Myometrial cell (primary cell): ENCODE measurements around the genes SLC2A4, TNK1, TMEM256, NLGN2 and SPEM2.

DNA sequence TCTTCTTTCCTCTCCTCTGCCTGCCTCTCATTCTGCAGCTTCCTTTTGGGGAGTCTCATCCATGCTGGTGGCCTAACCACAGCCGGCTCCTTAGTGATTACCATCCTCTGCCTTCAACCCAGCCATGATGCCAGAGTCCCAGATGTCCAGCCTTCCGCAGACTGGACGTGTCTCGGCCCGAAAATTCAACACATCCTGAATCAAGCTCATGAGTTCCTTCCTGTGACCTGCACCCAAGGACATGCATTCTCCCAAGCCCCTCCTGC is 1.1 kb upstream of the SLC13A5 start:
- RAMPAGE, long total RNA: no peak

GRCh38 chr17:7011259-7012162 is 913 bp upstream of the RNASEK start:
- RAMPAGE, long total RNA: no peak

DNA sequence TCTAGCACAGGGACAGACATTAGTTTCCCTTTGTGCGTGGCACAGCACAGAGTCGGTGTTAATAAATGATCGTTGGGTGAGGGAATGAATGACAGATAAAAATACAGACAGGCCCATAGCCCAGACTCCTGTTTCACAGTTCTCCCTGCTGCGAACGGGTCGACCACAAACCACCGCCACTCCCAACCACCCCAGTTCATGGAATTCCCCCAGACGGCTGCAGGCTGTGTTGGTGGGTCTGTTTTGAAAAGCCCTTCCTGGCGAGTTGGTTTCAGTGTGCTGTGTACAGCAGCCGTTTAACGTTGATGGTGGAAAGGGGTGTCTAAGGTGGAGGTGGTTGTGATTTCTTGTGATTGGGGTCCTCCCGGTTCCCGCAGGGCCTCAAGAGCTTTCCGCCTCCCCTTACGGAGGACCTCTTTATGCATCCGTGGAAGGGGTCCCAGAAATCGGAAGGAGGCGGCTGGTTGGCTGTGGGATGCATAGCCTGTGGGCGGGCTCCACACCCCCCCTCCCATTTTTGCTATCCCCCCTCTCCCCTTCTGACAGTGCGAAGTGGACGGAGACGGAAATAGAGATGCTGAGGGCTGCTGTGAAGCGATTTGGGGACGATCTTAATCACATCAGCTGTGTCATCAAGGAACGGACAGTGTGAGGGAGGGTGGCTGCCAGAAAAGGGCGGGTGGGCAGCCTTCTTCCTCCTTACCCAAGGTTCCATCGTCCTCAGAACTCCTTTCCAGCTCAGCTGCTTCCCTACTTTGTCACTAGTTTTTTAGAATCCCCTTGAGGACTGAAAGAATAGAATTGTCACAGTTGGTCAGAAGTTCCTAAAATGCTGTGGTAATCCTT is 869 bp downstream of the C17orf49 start:
- RAMPAGE, long total RNA: no peak

DNA sequence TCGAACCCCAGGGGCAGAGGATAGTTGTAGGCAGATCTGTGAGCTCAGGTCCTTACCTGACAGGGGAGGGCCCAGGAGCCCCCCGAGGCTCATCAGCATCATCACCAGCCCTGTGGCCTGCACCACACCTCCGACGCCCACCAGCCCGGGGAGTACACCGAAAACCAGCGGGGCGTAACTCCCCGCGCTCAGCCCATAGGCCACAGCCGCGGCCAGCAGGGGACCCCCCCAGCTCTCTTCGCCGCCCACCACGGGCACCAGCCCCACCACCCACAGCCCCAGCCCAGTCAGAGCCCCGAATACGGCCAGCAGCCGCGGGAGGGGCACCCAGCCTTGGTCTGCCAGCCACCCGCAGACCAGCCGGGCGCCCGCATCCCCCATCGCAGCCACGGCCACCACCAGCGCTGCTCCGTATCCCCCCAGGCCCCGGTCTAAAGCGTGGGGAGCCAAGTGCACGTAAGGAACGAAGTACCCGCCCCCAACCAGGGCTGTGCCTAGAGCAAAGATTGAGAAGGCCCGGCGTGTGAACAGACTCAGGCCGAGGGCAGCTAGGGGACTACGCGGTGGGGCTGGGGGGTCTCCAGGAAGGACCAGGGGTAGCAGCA is 1.9 kb downstream of the SLC16A11 start:
- RAMPAGE, long total RNA: no peak

- RAMPAGE, long total RNA: no peak
Observed at GRCh38 chr17:7046653-7047535, 3.0 kb upstream of the SLC16A11 start.

- RAMPAGE, long total RNA: no peak
Observed at GRCh38 chr17:7052047-7052451, 8.2 kb upstream of the SLC16A11 start.

- RAMPAGE, long total RNA: no peak
Observed at GRCh38 chr17:7098900-7099308, 15.7 kb downstream of the ASGR2 start.

DNA sequence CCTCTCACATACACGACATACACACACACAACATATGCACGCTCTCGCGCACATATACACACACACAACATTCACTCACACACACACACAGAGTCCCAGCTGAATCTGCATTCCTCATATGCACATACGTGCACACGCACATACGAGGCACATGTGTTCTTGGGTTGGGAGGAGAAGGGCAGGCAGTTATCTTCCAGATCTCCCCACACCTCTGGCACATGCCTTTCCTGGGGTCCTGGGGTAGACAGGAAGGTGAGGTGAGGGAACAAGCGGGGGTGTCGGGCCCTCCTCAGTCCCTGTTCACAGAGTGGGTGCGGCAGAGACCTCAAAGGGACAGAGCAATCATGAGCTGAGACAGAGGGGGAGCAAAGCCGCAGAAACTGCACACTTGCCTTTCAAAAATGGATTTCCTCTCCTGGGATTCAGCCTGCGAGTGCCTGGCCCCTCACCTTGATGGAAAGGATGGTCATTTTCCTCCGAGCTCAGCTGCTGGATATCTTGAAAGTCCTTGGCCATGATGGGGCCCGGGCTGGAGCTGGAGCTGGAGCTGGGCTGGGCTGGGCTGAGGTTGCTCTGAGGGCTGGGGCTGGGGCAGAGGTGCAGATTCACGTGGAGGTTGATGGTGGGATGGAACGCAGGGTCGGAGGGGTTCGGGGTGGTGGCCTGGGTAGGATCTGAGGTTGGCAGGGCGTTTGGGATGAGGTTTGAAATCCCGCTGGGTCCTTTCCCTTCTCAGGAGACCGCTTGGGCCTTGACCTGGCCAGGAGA is 713 bp downstream of the ASGR2 start:
- RAMPAGE, long total RNA: no peak

DNA sequence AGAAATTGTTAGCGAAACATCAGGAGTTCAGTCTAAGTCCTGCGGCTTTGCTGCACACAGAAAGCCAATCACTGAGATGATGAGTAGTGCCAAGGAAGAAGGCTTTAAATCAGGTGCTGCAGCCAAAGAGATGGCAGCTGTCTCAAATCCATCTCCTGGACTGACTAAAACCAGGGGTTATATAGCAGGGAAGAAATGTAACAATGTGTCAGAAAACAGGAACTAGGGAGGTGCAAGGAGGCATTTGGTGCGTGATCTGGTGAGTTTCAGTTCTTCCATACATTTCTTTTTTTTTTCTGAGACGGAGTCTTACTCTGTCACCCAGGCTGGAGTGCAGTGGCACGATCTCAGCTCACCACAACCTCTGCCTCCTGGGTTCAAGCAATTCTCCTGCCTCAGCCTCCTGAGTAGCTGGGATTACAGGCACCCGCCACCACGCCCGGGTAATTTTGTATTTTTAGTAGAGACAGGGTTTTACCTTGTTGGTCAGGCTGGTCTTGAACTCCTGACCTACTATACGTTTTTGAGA is 6.7 kb upstream of the ASGR2 start:
- RAMPAGE, long total RNA: no peak

- RAMPAGE, long total RNA: no peak
Observed at GRCh38 chr17:7213750-7214946, 3.3 kb downstream of the DLG4 start.

DNA sequence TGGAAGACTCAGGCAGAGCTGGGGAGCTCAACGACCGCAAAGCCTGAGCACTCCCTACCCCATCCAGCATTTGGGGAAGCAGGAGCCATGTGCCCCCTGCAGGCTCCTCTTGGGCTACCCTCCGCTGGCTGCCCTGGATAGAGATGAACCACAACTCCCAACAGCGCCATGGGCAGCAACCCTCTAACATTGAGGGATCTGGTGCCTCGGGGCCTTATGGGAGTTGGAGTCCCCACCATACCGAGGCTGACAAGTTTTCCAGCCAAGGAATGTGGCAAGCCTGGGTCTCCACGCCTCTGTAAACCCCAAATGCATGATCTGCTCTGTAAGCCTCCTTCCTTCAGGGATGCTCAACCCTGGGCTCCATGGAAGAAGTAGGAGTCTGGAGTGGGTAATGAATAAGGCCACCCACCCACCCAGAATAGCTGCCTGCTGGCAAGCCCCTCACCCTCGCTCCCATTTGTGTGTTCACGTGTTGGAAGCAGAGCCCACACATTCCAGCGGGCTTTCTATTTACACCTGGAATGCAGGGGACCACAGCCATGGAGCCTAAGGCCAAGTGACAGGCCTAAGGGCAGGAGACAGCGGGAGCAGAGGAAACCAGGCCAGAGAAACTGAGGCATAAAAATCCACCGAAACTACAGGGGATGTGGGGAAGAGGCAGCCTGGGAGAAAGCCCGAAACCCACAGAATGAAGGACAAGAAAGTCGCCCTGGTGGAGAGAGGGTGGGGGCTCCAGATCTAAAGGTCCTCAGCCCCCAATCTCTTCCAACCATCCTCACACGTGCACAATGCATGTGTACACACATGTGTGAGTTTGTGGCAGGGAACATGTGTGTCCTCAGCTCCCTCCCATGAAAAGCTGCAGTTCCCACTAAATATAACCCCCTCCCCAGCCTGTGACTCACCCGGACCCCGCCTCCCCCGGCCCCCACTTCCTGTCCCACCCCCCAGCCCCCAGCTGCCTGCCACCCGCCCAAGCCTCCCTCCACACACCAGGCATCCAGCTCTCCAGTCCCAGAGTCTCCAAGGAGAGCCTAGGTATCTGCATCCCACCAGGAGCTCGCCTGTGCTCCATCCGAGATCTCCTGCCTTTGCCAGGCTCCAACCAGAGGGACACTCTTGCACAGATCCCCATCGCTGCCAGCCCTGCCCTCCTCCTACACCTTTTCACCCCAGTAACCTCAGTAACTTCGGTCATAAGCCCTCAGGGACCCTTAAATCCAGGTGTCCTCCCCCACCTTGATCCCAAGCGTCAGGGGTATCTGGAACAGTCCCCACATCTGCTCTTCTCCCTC is 2.0 kb downstream of the DLG4 start:
- RAMPAGE, long total RNA: no peak

DNA sequence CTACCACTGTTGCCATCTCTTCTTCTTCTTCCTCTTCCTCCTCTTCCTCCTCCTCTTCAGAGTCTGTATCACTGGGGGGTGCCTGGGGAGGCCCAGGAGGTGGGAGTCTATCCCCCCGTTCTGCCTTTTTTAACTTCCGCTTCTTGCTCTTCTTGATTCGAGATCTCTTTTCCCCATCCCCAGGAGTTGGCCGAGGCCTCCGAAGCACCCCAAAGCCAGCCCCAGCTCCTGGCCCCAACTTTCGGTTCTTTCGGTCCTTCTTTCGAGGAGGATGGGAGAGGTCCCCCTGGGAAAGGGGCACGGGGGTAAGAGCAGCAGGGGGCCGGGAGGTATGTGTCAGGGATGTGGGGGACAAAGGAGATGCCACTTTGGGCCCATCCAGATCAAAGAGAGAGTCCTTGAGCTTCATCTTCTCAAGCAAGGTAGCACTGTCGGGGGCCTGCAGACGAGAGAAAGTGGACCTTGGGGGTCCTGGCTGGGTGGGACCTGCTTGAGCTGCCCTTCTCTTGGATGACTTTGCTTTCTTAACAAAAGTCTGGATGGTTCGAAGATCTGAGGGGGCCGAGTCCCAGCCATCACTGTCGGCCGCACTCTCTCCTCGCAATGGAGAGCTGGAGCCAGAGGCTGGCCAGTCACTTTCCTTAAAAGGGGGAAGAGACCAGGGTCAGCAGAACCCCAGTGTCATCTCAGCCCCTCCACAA is 2.0 kb upstream of the DVL2 start:
- RAMPAGE, long total RNA: no peak

- RAMPAGE, long total RNA: no peak
Observed at GRCh38 chr17:7241121-7241662, 1.1 kb downstream of the GABARAP start.

GRCh38 chr17:7281568-7282646 is at the start of gene SLC2A4:
SLC2A4 (plus strand) TSS chr17:7281718.
- RAMPAGE, long total RNA: no peak

- RAMPAGE, long total RNA: no peak
Observed at GRCh38 chr17:7380722-7381823, at the start of gene TNK1. TNK1 (plus strand) TSS chr17:7381089.

- RAMPAGE, long total RNA: start-site peak on the minus strand at chr17:7404087-7404120, 886 and 1,448 reads in 2 replicates
Observed at GRCh38 chr17:7404016-7404200, at the start of gene TMEM256. TMEM256 (minus strand) TSS chr17:7404097.

GRCh38 chr17:7407681-7407909 is at the start of gene NLGN2:
NLGN2 (plus strand) TSS chr17:7407845.
- RAMPAGE, long total RNA: no peak

- RAMPAGE, long total RNA: no peak
Observed at GRCh38 chr17:7425368-7425827, at the start of gene SPEM2. SPEM2 (plus strand) TSS chr17:7425616.

- RAMPAGE, long total RNA: no peak
Observed at GRCh38 chr17:7426139-7426567, 737 bp downstream of the SPEM2 start.

DNA sequence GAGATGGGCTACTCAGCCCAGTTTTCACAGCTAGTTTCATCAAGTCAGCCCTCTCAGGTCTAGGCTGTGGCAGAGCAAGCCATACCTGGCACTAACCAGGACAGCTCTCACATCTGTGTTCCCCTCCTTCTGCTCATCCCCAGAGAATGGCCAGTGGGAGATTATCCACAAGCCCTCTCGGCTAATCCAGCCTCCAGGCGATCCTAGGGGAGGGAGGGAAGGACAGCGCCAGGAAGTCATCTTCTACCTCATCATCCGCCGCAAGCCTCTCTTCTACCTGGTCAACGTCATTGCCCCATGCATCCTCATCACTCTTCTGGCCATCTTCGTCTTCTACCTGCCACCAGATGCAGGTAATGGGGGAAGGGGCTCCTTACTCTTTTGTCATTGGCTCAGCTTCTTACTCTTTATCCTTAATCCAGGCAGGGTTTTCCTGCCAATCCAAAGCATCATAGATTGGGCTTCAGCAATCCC is 3.6 kb downstream of the CHRNB1 start:
- RAMPAGE, long total RNA: no peak